Colon Carcinoma Metastatic in the Brain (tissue), 2 donors: ENCODE measurements around a stretch of chr10.

DNA sequence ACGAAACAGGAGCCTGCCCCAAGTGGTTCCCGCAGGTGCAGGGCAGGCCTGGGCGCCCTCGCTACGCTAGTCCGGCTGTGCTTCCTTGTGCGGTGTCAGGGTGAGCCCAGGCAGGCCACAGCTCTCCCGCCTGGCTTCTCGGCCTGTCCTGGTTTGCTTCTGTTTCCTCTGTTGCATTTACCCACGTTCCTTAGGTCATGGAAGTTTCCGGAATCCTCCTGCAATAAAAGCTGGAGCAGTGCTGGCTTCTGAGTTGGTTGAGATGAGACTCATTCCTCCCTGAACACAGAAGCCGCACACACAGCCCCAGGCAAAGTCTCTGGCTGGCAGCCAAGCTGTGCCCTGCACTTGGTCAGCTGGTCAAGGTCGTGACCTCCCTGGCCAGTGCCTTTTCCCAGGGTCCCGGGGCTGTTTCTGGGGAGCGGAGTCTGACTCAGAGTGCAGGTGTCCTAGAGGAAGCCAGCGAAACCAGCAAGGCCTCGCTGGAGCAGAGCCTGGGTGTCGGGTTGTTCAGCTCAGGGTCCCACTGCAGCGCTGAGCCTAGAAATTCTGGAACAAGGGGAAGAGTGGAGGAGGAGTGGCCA, 245.8 kb upstream of the PPP2R2D start:
- PRO-cap, 2 experiments = peak in 1 of 2 experiments; most common minus-strand start position 150 of the sequence (in 1)

DNA sequence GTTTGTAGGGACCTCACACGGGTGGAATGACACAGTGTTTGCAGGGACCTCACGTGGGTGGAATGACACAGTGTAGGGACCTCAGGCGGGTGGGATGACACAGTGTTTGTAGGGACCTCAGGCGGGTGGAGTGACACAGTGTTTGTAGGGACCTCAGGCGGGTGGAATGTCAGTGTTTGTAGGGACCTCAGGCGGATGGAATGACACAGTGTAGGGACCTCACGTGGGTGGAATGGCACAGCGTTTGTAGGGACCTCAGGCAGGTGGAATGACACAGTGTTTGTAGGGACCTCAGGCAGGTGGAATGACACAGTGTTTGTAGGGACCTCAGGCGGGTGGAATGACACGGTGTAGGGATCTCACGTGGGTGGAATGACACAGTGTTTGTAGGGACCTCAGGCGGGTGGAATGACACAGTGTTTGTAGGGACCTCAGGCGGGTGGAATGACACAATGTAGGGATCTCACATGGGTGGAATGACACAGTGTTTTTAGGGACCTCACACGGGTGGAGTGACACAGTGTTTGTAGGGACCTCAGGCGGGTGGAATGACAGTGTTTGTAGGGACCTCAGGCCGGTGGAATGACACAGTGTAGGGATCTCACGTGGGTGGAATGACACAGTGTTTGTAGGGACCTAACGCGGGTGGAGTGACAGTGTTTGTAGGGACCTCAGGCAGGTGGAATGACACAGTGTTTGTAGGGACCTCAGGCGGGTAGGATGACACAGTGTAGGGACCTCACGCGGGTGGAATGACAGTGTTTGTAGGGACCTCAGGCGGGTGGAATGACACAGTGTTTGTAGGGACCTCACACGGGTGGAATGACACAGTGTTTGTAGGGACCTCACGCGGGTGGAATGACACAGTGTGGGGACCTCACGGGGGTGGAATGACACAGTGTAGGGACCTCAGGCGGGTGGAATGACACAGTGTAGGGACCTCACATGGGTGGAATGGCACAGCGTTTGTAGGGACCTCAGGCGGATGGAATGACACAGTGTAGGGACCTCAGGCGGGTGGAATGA, 17.5 kb downstream of the PPP2R2D start:
- PRO-cap, 2 experiments = no peak in any of the 2 experiments

DNA sequence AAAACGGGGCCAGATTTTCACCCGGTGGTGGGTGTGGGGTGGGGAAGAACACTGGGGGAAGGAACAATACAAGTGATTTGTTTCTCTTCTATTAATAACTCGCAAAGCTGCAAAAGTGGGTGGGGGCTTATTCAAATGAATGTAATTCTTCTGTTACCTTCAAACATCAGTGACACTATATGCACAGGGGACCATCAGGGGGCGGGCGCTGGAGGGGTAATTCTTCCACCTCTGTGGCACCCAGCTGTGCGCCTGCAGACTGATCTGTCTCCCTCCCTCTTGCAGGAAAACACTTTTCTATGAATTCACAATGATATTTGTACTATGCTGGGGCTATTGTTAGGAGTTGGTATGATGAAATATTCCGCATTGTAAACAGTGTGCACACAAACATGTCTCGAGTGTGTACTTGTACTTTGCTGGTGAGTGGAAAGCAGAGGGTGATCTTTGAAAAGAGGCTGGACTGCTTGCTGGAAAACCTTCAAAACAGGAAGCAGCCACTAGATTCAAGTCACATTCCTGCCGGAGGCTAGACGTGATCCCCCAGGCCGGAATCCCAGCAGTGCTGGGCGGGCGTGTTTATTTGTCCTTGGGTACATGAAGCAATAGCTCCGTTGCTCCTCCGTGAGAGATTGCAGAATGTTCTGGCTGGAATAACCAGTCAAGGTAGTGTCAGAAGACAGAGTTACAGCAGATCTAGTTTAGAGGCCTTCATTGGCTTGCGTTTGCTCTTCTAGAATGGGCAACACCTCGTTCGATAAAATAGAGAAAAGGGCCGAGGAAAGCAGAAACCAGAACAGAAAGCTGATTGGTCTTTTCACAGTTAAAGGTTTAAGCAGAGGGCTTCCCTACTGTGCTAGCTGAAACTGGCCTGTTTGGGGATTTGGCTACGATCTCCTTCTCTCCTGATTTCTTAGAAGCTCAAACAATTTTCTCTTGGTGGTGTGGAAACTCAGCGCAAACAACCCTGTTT, 15.9 kb upstream of the BNIP3 start:
- PRO-cap, 2 experiments = no peak in any of the 2 experiments

- PRO-cap, 2 experiments = peak in 1 of 2 experiments; most common plus-strand start chr10:132163212 (in 1)
These were observed 23.7 kb upstream of the DPYSL4 start for GRCh38 chr10:132162923-132163573.

DNA sequence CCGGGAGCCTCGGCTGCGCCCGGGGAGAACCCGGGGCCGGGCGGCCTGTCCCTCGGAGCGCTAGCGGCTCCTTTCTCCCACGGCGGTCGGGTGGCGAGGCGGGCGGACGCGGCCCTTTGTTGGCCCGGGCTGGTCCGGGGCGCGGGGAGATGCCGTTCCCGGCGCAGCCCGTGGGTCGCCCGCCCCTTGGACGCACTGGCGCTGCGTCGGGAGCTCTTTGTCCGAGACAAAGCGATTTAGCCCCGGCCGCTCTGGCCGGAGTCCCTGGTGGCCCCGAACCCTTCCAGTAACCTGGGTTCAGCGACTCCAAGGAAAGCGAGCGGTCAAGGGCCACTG, 624 bp downstream of the DPYSL4 start:
- PRO-cap, 2 experiments = no peak in any of the 2 experiments

DNA sequence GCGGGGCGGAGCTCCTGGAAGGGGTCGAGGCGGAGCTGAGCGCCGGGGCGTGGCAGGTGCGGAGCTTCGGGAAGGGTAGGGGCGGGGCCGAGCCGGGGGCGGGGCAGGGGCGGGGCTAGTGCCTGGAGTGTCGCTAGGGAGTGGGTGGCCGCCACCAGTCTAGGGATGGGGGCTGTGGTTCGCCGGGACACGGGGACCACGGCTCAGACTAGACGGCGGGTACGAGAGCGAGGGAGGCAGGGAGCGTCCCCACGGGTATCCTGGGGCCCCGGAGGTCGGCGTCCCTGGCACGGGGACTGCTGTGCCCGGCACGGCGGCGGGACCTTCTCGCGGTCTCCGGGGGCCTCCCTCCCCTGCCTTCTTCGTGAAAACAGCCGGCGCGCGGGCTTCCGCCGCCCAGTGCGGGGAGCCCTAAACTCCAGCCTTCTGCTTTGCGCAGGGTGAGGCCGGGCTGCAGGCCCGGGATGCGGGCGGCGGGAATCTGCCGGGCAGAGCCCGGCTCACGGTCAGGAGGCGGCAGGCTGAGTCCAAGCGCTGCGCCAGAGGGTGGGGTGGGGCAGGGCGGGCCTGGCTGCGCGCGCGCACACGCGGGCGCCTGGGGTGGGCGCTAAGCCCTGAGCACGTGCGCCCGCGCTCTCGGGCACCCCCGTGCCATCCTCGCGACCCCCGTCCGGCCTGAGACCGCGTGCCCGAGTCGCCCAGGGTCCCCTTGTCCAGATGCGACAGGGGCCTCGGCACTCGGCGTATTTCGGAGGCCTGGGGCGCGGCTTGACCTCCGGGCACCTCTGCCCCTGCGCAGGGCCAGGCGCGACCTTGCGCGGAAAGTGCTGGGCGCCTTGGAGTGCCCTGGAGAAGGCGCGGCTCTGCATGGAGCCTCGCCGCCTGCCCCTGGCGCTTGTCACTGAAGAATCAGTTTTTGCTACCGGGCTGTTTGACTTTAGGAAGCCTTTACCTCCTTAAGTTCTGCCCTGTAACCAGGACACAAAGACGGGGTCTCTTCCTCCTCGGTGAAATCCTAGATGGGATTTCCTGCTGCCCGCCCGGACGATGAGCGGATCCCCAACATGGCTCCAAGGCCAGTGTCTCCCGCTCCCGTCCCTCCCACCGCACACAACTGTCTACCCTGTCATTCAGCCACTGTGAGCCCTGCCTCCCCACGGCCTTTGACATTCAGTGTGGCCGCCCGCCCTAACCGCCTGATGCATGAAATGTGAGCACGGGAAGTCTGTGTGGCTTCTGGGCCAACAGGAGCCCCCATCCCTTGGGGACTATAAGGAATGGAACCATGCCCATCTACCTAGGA, 726 bp upstream of the STK32C start:
- PRO-cap, 2 experiments = peak in 2 of 2 experiments; most common plus-strand start position 157 of the sequence (in 2)

DNA sequence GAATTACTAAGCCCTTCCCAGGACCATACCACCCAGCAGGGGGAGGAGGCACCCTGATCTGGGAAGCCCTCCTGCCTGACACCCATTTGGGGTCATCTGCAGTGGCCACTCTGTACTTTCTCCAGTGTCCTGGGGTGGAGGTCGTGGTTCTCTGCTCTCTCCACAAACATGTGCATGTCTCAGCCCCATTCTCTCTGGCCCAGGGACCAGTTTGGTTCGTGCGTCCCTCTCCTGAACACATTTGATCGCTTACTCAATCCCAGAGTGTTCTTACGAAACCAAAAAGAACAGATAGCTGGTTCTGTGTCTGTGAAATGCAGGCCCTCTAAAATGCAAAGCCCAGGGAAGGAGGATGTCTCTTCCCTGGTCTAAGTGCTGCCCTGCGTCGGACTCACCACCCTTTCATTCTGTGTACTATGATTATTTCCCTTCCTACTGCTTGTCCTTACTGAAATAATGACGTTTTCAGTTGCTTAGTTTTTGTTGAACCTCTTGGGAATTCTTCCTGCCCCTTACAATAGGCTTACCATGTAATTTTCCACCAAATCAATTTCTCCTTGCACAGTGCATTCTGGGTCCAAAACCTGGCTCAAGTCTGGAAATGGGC, 9.2 kb upstream of the LRRC27 start:
- PRO-cap, 2 experiments = no peak in any of the 2 experiments

DNA sequence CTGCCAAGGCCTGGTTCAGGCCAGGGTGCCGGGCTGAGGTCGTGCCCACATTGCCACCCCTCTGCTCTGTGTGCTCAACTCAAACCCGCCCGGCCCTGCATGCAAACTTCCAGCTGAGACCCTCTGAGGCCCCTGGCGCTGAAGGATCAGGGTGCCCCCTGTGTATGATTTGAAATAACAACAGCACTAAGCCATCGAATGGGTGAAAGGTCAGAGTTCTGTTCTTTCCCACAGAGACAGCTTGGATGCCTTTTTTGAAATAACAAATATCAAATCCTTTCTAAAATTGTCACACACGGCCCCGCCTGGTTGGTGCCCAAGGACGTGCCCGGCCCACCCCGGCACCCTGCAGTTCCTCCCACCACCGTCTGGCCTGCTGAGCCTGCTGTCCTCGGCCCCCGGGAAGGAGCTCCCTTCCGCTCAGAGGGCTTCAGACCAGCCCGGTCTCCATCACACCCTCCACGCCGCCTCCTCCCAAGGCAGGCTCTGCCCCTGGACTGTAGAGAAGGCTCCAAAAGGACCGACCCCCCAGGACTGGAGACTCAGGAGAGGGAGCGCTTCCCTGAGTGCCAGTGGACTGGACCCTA, 69.4 kb downstream of the PWWP2B start:
- PRO-cap, 2 experiments = no peak in any of the 2 experiments

GRCh38 chr10:132492456-132493016, 45.1 kb upstream of the INPP5A start:
- PRO-cap, 2 experiments = no peak in any of the 2 experiments

GRCh38 chr10:132517878-132519014, 19.3 kb upstream of the INPP5A start:
- PRO-cap, 2 experiments = peak in 2 of 2 experiments; most common plus-strand start chr10:132518867 (in 2); most common minus-strand start chr10:132518721 (in 1)

DNA sequence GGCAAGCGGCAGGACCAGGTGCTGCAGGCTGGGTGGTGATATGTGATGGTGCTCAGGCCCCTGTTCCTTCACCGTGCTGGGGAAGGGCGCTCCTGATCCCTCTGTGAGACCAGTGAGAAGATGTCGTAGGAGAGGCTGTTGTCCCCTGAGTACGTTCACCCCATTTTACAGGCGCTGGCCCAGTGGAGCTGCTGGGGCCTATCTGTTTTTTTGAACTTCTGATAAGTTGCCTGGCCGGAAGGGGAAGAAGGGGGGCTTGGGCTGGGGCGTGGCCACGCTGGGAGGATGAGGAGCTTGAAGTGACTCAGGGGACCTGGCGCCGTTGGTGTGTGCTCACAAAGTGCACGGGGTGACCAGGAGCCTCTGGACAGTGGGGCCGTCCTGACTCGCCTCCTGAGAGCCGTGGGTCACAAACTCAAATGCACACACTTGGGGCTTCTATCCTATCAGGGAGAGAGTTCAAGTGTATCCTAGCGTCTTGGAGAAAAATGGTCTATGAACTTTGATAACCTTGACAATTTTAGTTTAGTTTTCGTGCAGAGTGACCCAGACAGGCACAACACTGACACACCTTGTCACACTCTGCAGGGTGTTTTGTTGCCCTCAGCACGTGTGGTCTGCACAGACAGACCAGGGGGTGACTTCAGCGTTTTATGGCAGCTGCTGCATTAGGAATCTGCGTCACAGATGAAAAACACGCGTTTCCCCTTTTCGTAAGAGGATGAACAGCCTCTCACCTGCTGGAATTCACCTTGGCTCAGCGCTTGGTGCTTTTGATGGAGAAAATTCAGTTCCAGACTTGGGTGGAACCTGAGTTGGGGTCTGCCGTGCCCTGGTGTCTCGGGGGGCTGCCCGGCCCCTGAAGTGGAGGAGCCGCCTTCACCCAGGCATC, 17.8 kb downstream of the INPP5A start:
- PRO-cap, 2 experiments = no peak in any of the 2 experiments

DNA sequence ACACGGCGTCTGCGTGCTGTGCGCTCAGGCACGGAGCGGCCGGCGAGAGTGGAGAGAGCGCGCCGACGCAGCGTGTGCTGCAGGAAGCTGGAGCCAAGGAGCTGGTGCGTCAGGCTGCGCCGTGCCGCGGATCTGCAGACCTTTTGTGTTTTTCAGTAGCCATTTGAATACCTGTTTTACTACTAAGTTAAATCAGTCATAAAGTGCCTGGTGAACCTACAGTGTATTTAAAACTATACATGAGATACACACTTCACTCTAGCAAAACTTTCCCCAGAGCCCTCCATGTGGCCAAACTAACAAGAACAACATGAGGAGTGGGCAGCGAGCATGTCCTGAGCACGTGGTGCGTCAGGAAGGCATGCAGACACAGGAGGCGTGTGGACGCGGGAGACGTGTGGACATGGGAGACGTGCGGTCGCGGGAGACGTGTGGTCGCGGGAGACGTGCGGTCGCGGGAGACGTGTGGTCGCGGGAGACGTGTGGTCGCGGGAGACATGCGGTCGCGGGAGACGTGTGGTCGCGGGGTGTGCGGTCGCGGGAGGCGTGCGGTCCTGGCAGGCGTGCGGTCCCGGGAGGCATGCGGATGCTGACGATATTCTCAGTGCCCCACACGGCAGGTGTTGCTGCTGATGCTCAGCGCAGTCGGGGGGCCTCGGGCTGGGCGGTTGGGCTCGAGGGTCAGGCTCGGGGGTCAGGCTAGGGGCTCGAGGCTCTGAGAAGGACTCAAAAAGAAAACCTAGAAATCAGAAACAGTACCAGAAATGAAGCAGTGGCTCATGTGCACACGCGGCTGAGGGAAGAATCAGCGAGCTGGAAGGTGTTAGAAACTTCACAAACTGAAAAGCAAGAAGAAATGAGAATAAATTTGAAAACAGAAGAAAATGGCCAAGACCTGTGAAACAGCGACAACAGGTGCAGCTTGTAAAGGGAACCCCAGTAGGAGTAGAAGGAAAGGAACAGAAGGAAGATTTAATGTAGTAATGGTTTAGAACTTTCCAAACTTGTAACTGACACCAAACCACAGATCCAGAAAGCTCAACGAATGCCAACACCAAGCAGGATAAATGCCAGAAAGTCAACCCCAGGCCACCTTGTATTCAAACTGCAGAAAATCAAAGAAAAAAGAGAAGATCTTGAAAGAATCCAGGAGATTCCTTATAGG, 94.2 kb downstream of the NKX6-2 start:
- PRO-cap, 2 experiments = no peak in any of the 2 experiments

DNA sequence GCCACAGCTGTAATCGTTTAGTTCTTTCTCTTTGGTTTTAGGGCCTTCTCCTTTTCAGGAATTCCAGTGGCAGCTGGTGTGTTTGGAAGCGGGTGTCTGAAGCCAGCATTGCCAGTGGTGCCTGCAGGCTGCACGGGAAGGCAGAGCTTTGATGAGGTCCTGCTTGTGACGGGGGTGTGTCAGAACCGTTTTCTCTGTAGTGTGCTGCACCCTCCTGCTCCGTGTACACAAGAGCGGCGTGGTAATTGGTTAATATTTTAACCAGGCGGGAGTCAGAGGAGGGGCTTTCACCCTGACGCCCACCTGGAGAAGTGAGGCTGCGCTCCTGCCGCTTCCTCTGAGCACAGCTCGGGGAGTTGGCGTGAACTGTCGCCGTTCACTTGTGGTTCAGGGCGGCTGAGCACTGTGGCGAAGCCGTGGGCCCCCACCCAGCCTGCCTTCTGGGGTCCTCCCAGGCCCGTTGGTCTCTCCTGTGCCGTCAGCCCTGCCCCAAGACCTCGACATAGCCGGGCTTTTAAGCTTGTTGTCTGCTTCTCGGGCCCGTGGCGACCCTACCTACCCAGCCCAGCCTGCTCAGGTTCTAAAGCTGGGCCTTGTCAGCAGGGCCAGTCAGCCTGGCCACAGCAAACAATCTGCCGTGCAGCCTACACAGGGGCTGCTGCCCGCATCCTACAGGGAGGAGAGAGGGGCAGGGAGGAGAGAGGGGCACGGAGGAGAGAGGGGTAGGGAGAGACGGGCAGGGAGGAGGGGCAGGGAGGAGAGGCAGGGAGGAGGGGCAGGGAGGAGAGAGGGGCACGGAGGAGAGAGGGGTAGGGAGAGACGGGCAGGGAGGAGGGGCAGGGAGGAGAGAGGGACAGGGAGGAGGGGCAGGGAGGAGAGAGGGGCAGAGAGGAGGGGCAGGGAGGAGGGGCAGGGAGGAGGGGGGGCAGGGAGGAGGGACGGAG, 11.6 kb downstream of the NKX6-2 start:
- PRO-cap, 2 experiments = no peak in any of the 2 experiments

DNA sequence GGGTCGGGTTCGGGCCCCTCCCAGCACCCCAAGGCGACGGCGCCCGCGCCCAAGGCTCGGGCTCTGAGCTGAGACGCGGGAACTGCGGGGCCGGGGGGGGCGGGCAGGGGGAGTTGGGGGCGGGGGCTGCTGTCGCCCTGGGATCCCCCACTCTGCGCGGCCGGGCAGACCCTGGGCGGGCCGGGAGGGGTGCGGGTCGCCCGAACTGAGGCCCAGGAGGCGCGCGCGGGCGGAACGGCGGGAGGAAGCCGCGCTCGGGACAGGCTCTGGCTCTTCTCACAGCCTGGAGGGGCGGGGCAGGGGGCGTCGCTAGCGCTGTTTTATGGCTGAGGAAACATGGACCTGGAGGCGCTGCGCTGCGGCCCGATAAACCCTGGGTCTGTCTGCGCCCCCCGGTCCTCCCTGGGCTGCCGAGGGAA, 1.7 kb upstream of the NKX6-2 start:
- PRO-cap, 2 experiments = no peak in any of the 2 experiments

DNA sequence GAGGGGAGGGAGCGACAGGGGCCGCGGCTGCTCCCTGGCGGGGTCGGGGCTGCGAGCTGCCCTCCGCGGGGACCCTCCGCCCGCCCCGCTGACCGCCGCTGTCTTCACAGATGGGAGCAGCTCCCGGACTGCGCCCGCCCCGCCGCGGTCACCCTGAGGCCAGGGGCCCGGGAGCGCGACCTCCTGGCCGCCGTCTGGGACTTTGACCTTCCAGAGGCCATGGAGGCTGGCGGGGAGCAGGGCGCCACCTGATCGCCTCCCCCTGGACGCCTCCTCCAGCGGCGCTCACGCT, 820 bp downstream of the ADGRA1 start:
- PRO-cap, 2 experiments = no peak in any of the 2 experiments

GRCh38 chr10:133161282-133162075, 1.5 kb downstream of the KNDC1 start:
- PRO-cap, 2 experiments = no peak in any of the 2 experiments

- PRO-cap, 2 experiments = no peak in any of the 2 experiments
These were observed 791 bp upstream of the VENTX start for GRCh38 chr10:133236802-133237326.

DNA sequence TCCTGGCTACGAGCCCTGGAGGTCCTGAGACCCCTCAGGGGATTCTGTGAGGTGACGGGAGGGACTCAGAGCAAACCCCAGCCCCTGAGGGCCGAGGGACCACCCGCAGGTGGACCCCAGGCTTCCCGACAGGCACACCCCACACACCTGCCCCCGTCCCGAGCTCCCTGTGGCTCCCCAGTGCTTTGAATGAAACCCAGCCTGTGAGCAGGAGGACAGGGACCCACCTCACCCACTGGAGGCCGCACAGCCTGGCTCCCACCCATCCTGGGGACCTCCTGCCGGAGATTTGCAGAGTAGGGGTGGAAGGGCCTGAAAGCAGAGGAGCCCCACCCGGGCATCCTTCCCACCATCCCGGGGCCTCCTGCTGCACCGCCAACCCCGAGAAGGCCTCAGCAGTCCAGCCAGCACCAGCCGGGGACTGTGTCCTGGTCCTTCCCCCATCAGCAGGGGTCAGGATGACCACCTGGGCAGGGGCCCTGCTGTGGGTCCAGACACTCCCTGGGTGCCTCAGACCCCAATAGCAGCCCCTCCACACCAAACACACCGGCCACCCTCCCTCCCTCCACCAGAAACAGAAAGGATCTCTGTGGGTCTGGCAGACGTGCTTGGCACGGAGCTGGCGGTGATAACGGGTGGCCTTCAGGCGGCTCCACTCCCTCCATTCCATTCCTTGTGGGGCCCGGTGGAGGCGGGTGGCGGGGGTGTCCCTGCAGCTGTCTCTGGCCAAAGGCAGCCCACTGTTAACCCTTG, 14.0 kb downstream of the VENTX start:
- PRO-cap, 2 experiments = no peak in any of the 2 experiments

GRCh38 chr10:133258673-133259810, 17.6 kb downstream of the ADAM8 start:
- PRO-cap, 2 experiments = peak in 2 of 2 experiments; most common plus-strand start chr10:133259451 (in 1); most common minus-strand start chr10:133259354 (in 1)

DNA sequence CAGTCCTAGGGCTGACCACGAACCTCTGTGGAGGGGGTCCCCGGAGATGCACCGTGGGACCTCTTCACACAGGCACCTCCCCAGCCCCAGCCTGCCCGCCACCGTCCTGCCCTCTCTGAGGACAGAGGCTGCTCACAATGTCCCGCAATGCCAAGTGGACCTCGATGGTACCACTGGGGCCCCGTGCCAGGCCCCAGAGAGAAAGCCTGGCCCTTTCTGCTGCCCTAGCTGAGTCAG, 10.3 kb downstream of the ADAM8 start:
- PRO-cap, 2 experiments = no peak in any of the 2 experiments